Pericardium fibroblast (primary cell): ENCODE data around the genes CXCR5 and MFRP.

GRCh38 chr11:118699390-118699952 is 20.0 kb upstream of the TREH start:
- RAMPAGE, long total RNA = no peak

GRCh38 chr11:118883379-118884406 is at the start of gene CXCR5:
Gene CXCR5 (plus strand): TSS chr11:118883892.
- RAMPAGE, long total RNA = no peak

DNA sequence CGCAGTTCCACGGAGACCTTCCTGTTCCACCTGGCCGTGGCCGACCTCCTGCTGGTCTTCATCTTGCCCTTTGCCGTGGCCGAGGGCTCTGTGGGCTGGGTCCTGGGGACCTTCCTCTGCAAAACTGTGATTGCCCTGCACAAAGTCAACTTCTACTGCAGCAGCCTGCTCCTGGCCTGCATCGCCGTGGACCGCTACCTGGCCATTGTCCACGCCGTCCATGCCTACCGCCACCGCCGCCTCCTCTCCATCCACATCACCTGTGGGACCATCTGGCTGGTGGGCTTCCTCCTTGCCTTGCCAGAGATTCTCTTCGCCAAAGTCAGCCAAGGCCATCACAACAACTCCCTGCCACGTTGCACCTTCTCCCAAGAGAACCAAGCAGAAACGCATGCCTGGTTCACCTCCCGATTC is 10.1 kb downstream of the CXCR5 start:
- RAMPAGE, long total RNA = no peak

GRCh38 chr11:118900380-118901059 is 16.8 kb downstream of the CXCR5 start:
- RAMPAGE, long total RNA = no peak

- RAMPAGE, long total RNA = no peak
Measured at GRCh38 chr11:118908334-118908979, 17.3 kb downstream of the BCL9L start.

DNA sequence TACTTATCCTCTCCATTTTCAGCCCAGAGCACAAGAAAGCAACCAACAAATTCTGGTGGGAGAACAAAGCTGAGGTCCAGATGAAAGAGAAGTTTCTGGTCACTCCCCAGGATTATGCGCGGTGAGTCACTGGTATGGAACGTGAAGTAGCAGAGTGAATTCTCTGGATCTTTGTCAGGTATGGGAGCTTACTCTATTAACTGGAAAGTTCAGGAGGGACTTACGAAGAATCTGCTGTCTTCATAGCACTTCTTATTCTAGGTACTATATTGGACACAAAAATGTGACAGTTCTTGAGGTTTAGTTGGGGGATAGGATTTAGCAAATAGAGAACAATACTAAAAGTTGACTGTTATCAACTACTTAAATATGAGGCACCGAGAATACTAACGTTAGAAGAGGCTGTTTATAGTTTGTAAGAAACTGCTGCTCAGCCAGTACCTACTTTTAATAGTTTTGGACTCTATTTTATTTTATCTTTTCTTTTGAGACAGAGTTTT is 1.1 kb downstream of the CENATAC start:
- RAMPAGE, long total RNA = no peak

DNA sequence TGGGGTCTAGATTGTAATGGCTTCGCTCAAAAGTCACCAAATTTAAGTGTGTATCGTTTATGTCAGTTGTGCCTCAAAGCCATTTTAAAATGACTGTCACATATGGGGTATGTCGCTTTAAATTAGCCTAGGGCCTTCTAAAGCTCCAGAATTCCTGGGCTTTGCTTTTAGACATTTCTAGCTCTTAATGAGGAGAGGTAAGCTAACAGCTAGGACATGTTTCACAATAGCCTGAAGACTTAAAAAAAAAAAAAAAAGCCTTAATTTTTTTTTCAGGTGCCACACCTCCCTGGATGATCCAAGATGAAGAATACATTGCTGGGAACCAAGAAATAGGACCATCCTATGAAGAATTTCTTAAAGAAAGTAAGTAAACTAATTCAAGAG is 3.4 kb downstream of the RPS25 start:
- RAMPAGE, long total RNA = no peak

DNA sequence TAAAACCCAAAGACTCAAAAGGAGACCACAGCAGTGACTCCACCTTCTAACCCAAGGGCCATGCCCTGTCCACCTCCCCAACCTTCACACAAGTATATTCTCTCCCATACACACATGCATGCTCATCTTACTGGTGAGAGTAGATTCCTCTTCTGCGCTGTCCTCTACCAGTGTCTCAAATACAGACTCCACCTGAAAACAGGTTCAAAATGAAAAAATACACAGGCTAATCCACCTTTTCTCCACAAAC is 7.4 kb downstream of the HYOU1 start:
- RAMPAGE, long total RNA = no peak

DNA sequence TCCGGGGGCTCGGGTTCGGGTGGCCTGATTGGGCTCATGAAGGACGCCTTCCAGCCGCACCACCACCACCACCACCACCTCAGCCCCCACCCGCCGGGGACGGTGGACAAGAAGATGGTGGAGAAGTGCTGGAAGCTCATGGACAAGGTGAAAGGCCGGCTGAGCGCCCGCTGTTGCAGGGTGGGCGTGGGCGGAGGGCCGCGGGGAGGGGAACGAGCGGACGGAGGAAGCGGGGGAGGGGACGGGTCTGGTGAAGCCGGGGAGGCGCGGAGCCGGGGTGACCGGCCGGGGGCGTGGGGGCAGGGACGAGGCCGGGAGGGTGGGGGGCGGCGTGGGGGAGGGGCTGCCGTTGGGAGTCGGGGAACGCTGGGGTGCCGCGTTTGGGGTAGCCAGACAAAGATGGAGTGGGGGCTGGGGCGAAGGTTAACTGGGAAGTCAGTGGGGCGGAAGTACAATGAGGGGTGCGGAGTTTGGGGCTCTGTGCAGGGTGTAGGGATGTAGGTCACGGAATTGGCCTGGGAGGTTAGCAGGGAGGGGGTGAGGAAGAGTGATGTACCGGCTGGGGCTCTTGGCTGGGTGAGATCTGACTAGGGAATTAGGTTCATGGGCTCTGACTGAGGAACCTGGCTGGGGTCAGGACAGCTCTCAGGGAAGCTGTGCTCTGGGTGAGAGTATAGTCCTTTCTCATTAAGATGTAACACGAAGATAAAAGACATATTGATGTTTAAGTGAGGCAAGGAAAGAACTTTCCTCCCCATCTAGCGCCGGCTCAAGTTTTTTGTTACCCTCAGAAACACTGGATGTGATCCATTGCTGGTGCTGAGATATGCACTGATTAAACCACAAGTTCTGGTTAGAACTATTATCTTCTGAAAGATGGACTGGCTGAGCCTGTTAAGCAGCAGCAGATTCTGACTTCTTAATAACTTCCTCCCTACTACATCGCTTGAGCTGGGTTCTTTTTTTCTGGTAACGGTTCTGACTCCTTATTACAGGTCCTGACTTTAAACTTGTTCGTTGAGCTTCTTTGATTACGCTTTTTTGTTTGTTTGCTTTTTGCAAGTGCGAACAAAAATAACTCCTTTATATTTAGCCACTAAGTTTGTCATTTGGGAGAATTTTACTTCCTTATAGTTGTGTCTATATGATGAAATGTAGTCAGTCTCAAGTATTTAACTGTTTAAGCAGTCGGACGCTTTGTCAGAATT is 731 bp downstream of the CBL start:
- RAMPAGE, long total RNA = no peak

DNA sequence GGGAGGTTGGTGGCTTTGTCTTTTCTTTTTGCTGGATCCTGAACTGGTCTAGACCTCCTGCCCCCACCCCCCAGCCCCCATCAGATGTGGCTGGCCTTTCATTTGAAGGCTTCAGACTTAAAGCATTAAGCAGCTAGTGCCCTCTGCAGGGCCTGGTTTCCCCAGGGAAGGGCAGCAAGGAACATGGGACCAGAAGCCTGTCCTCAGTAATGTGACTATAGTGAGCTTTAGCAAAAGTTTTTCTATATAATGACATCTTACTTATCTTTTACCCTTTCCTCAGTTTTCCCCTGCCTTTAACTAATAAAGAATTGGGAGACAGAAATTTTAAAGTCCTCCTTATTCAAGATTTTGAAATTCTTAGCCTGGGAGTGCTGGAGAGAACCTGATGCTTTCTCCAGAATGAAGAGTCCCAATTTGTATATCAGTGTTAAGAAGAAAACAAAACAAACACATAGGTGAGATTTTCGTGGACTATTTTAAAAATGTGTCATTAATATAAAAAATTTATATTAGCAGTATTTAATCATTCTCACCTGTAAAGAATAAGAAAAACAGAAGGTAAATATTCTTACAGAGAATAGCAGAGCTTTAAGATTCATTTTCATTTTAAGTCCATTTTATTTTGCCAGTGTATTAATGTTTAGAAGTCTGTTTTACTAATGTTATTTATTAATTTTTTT is 9.4 kb downstream of the MCAM start:
- RAMPAGE, long total RNA = no peak

- RAMPAGE, long total RNA = no peak
Measured at GRCh38 chr11:119339547-119340285, 967 bp downstream of the C1QTNF5 start.

GRCh38 chr11:119346434-119346743 is at the start of gene MFRP:
Gene MFRP (minus strand): TSS chr11:119346705.
- RAMPAGE, long total RNA = no peak

- RAMPAGE, long total RNA = no peak
Measured at GRCh38 chr11:119364718-119365815, 16.4 kb downstream of the USP2 start.

- RAMPAGE, long total RNA = no peak
Measured at GRCh38 chr11:119374064-119374717, 7.3 kb downstream of the USP2 start.

DNA sequence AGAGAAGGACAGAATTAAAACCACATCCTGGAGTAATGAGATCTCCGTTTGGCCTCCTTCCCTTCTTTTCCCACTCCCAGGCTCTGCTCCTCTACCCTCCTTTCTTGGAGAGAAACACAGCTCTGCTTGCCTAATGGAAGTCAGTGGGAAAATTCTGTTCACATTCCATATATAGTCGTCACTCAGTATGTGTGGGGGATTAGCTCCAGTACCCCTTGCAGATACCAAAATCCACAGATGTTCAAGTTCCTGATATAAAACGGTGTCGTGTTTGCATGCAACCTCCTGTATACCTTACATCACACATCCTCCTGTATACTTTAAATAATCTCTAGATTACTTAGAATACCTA is 37.6 kb upstream of the THY1 start:
- RAMPAGE, long total RNA = no peak

DNA sequence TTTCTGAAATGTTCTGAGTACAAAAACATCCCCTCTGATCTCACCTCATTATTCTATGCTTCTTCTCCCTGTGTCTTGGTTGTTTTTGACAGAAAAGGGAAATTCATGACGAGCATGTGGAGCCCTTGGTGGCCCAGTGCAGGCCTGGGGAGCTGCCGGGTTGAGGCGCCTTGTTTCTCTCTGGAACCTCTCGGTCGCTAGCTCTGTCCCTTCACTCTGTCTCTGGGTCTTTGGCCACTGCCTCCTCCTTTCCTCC is 63.0 kb upstream of the THY1 start:
- RAMPAGE, long total RNA = no peak

GRCh38 chr11:119673712-119674376 is 55.2 kb downstream of the NECTIN1 start:
- RAMPAGE, long total RNA = no peak

DNA sequence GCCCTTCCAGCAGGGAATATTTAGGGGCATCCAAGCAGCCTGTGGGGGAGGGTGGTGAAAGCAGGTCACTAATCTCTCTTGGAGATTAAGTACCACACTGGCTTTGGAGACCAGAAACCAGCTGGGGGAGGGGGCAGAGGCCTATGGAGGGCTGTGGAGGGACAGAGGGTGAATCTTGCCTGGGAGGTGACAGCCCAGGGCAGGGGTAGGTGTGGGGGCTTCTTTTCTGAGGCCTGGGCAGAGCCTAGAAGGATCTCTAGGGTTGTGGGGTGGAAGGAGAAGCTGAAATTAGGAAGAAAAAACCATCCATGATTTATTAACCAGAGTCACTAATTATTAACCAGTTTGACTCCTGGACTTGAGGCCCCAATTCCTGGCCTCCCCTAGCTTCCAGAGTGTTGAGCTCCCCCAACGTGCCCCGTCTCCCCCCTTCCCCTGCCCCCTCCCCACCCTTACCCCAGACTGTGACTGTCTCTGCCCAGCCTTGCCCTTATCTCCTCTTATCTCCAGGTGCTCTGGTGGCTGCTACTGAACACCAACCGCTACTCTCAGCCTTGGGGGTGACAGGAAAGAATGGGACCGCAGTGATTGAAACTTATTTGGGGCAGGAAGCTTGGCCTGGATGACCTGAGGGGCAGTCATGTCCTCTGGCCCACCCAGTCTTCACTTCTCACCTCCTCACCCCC is 15.8 kb downstream of the NECTIN1 start:
- RAMPAGE, long total RNA = no peak

- RAMPAGE, long total RNA = no peak
Measured at GRCh38 chr11:119720188-119720695, 8.8 kb downstream of the NECTIN1 start.

DNA sequence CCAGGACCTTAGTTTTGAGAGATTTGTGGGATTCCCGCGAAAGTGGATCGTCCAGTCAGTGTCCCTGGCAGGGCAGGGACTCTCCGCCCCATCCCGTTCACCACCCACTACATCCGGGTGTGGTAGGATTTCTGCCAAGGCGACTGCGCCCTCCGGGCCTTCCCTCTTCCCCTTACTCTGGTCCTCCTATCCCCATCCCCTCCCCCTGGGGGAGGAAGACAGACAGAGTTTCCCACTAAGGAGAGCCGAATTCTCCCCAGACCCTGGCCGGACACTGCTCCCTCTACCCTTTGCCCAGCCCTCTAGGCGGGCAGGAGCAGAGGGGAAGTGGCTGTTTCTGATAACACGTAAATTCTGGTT is 949 bp upstream of the NECTIN1 start:
- RAMPAGE, long total RNA = no peak